Foreskin keratinocyte (primary cell): ENCODE results near the genes CEP78 and GKAP1.

GRCh38 chr9:77011863-77012695 is 7.4 kb upstream of the FOXB2 start:
- RAMPAGE, total RNA = no peak

DNA sequence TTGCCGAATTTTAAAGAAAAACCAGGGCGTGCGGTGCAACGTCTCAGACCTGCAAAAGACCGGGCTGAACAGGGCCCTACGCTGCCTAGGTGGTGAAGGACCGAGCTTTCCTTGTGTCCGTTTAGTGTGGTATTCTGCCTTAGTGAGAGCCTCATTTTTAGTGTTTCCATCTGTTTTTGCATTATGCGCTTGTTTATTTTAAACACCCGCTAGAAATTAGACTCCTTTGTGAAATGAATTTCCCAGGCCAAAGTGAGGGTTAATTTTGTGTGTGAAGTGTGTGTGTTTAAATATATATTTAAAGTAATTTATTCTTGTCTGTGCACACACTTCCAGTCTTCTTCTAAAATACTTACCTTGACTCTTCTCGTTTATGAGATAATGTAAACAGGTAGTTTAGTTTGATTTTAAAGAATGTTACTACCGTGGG is 1.2 kb downstream of the VPS13A start:
- RAMPAGE, total RNA = no peak

DNA sequence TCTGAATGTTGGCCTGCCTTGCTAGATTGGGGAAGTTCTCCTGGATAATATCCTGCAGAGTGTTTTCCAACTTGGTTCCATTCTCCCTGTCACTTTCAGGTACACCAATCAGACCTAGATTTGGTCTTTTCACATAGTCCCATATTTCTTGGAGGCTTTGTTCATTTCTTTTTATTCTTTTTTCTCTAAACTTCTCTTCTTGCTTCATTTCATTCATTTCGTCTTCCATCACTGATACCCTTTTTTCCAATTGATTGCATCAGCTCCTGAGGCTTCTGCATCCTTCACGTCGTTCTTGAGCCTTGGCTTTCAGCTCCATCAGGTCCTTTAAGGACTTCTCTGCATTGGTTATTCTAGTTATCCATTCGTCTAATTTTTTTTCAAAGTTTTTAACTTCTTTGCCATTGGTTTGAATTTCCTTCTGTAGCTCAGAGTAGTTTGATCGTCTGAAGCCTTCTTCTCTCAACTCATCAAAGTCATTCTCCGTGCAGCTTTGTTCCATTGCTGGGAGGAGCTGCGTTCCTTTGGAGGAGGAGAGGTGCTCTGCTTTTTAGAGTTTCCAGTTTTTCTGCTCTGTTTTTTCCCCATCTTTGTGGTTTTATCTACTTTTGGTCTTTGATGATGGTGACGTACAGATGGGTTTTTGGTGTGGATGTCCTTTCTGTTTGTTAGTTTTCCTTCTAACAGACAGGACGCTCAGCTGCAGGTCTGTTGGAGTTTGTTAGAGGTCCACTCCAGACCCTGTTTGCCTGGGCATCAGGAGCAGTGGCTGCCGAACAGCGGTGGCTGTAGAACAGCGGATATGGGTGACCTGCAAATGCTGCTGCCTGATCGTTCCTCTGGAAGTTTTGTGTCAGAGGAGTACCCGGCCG is 165.3 kb downstream of the GNA14 start:
- RAMPAGE, total RNA = no peak

- RAMPAGE, total RNA = no peak
These were observed 181.2 kb upstream of the GNA14 start for GRCh38 chr9:77829344-77829785.

- RAMPAGE, total RNA = no peak
These were observed 130.2 kb downstream of the GNAQ start for GRCh38 chr9:77901121-77902132.

- RAMPAGE, total RNA = no peak
These were observed 54.3 kb downstream of the GNAQ start for GRCh38 chr9:77977004-77977922.

DNA sequence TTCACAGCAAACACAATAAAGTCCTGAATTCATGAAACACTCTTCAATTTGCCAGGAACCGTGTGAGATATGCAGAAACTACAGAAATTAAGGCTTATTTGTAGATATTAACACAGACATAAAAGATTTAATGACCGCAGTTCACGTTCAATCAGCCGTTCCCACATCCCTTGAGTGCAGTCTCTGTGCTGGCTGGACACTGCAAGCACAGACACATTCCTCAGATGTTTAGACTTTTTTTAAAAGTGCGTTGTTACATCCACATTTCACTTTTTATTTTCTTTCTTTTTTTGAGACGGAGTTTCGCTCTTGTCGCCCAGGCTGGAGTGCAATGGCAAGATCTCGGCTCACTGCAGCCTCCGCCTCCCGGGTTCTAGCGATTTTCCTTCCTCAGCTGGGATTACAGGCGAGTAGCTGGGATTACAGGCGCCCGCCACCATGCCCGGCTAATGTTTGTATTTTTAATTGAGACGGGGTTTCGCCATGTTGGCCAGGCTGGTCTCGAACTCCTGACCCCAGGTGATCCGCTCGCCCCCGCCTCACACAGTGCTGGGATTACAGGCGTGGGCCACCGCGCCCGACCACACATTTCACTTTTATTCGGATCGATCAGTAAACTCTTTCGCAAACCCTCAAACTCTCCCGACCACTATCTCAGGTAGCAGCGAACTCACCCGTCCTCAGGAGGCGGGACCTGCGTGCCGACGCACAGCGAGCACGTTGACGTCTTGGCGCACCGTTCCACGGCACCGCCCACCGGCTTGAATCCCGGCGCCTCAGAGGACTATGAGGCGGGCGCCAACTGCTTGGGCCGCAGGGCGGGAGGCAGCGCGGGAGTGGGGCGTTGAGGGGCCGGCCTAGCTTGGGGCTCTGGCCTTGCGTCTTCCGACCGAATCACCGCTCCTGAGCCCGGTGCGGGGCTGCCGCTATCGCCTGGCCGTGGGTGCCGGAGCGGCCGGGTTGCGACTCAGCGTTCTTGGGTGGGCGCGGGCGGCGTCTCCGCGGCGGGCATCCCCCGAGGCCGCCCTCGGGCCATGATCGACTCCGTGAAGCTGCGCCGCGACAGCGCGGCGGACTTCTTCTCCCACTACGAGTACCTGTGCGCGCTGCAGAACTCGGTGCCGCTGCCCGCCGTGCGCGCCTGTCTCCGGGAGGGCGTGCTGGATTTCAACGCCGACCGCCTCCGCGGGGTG is at the start of gene CEP78:
Gene CEP78, plus strand, starts transcription at position 759 of the 1,193 bp plus-strand sequence.
- RAMPAGE, total RNA = no peak

DNA sequence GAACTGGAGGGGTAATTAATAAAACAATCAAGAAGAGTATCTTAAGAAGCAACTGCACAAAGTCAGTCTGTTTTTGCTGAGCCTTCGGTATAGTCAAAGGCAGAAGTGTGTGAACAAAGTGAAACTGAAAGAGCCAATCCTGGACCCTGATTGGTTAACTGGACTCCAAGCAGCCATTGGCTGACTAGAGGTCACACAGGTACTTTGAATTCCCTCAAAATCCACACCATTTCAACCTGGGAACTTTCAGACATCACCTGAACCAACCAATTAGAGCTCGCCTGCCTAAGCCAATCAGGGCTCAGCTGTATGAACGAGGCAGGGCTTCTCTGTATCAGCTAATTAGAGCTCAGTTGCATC is 286.7 kb downstream of the TLE4 start:
- RAMPAGE, total RNA = no peak

DNA sequence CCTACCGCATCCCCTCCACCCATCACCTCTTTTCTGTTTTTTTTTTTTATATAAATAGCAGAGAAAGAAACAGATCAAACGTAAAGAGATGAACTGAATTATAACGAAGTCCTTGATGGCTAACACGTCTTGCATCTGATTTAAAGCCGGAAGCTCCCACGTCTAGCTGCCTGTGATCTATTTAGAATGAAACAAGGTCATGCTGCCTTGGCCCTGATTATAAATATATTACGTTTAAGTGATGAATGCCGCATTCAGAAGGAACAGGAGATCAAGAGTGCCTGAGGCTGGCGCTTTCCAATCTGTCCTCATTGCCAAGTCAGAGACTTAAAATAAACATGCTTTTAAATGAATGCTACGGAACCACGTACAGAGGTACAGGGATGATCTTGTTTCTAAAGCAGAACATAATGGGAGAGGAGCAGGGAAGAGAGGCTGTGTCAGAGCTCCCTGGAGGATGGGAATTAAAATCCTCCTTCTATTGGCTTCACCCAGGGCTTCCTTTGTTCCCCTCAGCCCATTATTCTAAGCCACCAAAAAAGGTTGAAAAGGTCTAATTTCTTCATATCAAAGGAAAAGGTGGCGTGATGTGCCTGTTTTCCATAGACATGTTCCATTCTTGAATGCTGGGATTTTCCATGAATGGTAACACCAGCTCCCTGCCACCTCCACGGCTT is 292.8 kb downstream of the TLE1 start:
- RAMPAGE, total RNA = no peak

GRCh38 chr9:81684808-81685852 is 4.2 kb downstream of the TLE1 start:
- RAMPAGE, total RNA = no peak

GRCh38 chr9:81879218-81879634 is 49.0 kb upstream of the SPATA31D4 start:
- RAMPAGE, total RNA = no peak

- RAMPAGE, total RNA = no peak
These were observed 55.1 kb downstream of the RASEF start for GRCh38 chr9:83007663-83008425.

DNA sequence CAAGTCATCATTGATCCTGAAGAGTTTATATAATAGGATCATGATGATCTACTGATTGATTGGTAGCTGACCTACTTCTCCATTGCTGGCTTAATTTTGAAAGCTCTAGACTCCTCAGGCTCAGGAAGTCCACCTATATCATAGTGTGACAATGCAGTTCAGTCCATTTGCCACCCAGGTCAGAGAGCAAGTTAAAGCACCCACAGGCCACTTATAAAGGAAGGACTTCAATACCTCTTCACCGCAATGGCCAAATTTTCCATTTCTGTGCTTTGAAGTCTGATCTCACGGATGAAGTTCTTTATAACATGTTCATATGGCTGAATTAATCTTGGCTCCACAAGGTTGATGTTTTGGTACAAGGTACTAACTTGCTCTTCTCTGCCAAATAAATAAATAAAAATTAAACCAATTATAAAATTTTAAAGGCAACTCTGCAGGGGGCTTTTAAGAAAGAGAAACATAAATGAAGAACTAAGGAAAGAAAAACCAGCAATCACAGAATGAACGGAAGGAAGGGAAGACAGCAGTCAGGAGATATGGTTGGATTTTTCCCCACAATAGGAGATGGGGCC is 37.3 kb downstream of the RASEF start:
- RAMPAGE, total RNA = no peak

GRCh38 chr9:83041466-83042354 is 21.2 kb downstream of the RASEF start:
- RAMPAGE, total RNA = no peak

- RAMPAGE, total RNA = no peak
These were observed 67.6 kb upstream of the RASEF start for GRCh38 chr9:83130424-83131143.

GRCh38 chr9:83304350-83305263 is 233.6 kb downstream of the FRMD3 start:
- RAMPAGE, total RNA = no peak

GRCh38 chr9:83472763-83473109 is 65.5 kb downstream of the FRMD3 start:
- RAMPAGE, total RNA = no peak

GRCh38 chr9:83817680-83818190 is at the start of gene GKAP1:
Gene GKAP1, minus strand, starts transcription at chr9:83817769.
- RAMPAGE, total RNA = no peak

DNA sequence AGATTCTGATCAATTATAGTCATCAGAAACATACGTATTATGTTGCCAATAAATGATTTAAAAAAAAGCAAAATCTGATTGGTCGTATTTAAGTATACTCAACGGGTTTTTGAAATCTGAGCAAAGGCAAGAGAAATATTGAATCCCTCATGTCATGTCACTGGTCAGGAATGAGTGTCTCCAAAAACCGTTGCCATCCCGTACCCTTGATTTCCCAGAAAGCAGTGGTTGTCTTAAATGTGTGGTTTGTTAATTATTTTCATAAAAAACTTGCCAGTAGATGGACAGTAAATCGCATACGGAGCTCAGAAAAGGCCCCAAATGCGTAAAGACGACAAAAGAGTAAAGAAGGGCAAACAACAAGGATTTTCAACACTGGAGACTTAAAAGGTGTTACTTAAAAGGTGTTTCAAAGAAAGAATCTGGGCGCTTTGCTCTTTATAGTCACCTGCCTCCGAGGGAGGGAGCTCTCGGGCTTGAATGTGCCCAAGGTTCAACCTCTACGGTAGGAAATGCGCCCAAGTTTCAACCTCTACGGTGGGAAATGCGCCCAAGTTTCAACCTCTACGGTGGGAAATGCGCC is 816 bp downstream of the KIF27 start:
- RAMPAGE, total RNA = no peak

- RAMPAGE, total RNA = no peak
These were observed 9.0 kb upstream of the C9orf64 start for GRCh38 chr9:83965575-83965963.